ENCODE measurements around the gene TEX51.

DNA sequence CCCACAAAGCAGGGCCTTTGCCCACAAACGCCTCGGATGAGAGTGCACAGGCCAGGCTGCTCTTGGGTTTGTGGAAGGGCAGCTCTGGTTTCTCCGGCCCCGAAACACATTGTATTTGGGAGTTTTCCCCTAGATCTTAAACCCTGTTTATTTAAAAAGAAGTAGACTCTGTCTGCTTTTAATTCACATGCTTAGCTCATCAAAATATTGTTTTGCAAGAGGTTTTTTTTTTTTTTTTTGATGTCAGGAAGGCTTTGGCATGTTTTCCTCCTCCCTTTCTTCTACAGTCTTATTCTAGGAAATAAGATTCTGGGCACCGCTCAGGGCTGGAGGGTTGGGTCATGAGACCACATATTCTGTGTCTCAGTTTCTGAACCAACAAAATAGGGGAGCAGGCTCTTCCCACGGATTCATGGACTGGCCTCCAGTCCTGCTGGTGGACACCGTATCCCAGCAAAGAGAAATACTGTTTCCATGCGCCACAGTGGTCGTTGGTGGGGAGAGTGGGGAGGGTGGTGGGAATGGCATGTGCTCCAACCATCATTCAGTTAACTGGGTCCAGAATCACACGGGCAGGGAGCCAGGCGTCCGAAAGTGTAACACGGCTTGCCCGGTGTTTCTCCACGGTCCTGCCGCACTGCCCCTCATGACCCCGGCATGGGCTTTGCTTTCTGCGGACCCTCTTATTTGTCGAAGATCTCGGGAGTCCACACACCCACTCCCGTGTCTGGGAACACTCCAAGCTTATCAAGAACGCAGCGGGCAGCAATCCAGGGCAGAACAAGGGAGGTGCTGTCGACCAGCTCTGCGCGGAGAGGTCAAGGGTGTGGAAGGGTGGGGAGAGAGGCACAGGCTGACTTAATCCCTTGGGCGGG is 176.6 kb downstream of the GLI2 start:
- PRO-cap = no peak

- PRO-cap = no peak
Measured at GRCh38 chr2:120914561-120915559, 179.2 kb downstream of the GLI2 start.

GRCh38 chr2:121195902-121196504 is 89.0 kb downstream of the TFCP2L1 start:
- PRO-cap = no peak

DNA sequence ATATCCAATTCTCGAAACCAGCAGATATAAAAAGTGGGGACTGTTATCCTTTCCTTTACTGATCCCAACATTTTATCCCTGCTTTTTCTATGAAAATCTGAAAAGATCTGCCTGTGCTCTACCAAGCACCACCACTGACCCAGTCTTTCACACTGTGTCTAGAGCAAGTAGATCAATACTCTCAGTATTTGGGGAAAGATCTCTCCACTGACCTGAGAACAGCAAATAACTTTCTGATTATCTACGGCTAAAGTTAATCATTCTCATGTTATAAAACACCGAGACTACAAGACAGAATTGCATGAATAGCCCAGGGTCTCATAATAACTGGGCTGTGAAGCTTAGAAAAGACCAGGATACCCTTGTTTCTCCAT is 134.3 kb upstream of the TFCP2L1 start:
- PRO-cap = no peak

DNA sequence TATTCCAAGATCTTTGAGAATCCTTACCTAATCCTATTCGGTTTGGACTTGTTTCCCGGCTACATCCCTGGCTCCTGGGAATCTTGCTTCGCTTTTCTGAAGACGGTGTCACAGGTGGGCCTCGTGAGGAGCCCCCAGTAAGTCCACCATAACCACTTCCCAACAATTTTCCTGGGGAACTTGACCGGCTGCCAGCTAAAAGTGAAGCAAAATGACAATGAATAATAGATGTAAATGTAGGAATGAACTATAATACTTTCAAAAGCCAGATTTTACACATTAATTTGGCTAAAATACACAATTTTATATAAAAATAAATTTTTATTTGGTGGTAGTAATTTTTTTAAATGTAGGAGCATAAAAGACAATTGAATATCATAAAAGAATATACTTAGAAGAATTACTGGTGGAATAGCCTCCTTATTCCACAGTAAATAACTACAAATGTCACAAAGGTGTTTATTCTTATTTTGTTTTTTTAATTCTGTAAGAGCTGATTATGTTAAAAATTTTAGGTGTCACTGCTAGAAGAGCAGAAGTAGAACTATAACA is 140.2 kb upstream of the TFCP2L1 start:
- PRO-cap = no peak

DNA sequence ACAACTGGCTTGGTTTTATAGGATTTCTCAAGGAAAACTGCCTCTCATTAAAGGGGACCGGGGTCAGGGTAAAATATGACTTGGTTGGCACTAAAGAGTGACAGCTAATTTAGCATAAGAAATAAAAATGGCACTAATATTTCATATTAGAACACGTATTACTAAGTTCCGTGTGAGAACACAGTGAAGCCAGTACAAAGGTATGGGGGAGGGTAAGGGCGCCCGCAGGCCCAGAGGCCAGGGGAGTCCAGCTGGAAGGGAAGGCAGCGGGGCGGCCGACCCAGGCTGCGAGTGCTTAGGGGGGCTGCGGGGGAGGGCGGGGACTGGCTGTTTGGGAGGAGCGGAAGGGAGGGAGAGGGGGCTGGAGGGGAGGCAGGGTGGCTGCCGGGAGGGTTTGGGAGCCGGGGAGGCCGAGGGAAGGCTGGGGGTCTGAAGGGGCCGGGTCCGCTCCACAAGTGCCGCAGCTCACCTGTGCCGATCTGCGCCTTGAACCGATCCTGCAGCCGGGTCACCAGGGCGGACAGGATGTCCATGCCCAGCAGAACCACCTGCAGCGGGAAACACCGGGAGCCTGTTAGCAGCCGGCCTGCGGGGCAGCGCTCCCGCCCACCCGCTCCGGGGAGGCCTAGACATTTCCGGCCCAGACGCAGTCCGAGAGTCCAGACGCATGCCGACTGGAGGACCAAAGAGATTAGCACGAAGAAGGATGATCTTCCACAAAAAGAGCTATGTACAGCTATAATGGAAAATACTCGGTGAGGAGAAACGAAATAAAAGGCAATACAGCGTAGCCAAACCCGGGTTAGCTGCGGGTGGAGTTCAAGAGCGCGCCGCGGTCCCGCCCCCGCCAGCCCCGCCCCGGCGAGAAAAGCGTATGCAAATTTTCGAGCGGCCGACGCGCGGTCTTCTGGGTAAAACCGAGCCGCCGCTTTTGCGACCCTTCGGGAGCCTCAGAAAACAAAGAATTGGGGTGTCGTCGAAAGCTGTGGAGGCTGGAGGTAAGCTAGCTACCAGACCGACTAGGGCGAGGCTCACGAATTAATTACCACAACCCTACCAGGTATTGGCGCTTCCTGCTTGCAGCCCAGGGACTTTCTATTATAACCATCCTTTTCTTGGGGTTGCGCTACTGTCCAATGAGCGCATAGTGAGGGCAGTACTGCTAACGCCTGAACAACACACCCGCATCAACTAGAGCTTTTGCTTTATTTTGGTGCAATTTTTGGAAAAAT is 119.1 kb downstream of the CLASP1 start:
- PRO-cap = bidirectional peak, plus-strand start at position 649 of the sequence, minus-strand start at position 481 of the sequence; bidirectional peak, plus-strand start at position 1,103 of the sequence, minus-strand start at position 840 of the sequence

- PRO-cap = no peak
Measured at GRCh38 chr2:121591270-121591803, 57.9 kb downstream of the CLASP1 start.

- PRO-cap = no peak
Measured at GRCh38 chr2:121653087-121654204, 4.2 kb upstream of the CLASP1 start.

- PRO-cap = no peak
Measured at GRCh38 chr2:121756155-121756787, 820 bp downstream of the TSN start.

GRCh38 chr2:121804290-121804741 is 48.9 kb downstream of the TSN start:
- PRO-cap = no peak

DNA sequence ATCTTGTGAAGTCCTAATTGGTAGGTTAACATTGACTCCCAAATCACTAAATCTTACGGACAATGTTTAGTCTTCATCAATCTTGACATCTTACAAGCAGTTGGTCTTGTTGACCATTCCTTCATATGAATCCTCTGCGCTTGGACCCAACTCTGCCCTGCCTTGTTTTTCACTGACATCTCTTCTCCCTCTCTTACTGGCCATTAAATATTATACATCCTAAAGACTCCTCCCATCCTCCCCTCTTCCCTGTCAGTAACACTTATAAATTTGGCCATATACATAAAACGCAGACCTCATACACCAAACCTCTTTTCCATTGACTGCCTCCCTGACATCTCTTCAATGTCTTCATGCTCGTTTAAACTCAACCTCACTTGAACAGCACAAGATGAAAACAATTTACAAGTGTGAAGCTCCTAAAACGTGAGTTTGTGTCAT is 738.3 kb downstream of the TSN start:
- PRO-cap = no peak

GRCh38 chr2:122808189-122808618 is 1052.8 kb downstream of the TSN start:
- PRO-cap = no peak

GRCh38 chr2:124021103-124021515 is 4.0 kb upstream of the CNTNAP5 start:
- PRO-cap = no peak

DNA sequence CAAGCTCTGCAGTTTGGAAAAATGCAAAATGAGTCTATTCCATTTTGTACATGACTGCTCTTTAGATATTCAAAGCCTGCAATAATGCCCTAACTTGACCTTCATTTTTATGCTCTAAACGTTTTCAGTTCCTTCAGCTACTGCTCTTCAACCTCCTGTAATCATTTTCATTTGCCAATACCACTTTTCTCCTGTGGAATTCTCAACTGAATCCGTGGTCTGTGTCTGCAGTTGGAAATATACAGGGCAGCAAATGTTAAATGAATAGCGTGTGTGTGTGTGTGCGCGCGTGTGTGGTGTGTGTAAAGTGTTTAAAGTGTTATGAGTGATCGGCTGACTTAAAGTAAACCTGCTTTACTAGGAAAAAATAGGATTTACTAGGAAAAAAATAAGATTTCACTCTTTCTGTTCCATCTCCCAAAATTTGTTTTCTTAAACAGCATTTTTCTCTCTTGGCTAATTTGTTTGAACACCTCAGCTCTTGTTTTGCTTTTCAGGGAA is 130.1 kb downstream of the CNTNAP5 start:
- PRO-cap = no peak

- PRO-cap = no peak
Measured at GRCh38 chr2:124607006-124607233, 581.8 kb downstream of the CNTNAP5 start.

GRCh38 chr2:126644509-126645086 is 11.4 kb upstream of the GYPC start:
- PRO-cap = no peak

- PRO-cap = no peak
Measured at GRCh38 chr2:126656961-126657129, 887 bp downstream of the GYPC start.

- PRO-cap = no peak
Measured at GRCh38 chr2:126658294-126658615, 2.3 kb downstream of the GYPC start.

DNA sequence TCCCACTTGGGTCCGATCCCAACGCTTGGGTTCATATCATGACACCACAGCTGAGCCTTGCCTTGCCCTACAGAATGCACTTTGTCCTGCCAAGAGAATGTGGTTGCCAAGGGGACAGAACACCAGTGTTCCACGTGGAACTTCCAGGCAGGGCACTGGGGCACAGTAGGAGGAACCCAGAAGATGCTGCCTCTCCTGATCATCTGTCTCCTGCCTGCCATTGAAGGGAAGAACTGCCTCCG is at the start of gene TEX51:
TSS of gene TEX51 (plus strand) at position 155 of the 242 bp plus-strand sequence.
- PRO-cap = no peak

GRCh38 chr2:127175350-127176190 is 44.5 kb downstream of the CYP27C1 start:
- PRO-cap = no peak